HTR-8/SVneo (cell line): ENCODE measurements around a stretch of chr9.

- RRBS: 96% methylated on average over 10 of the region's 28 CpGs
Measured at GRCh38 chr9:95751914-95752327, 123.6 kb upstream of the ERCC6L2 start.

DNA sequence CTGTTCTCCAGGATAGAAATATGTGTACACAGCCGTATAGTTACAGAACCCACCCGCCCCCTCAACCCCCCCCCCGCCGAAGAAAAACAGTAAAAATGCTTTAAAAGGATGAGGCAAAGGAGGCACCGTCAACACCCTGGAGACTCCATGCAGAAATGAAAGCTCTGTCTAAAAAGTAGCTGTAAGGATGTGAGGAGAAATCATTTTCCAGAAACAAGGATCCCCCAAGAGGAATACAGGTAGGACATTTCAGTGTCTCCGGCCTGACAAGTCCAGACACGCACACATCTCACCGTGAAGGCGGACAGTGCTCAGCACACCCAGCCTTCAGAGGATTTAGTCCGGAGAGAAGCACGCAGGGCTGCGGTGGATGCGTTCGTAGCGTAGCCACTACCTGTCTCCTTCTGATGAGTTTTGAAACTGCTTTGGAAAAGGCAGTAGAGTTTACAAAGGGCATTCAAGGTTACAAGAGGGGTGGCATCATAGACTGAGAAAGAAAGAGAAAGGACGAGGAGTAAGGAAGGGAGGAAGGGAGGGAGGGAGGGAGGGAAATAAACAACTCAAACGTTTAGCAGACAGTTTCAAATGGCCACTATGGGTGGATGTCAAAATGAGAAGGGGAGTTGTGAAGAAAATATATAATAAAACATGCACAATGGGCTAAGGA lies 110.6 kb upstream of the ERCC6L2 start:
- RRBS: 35% methylated on average over 4 of the region's 17 CpGs

DNA sequence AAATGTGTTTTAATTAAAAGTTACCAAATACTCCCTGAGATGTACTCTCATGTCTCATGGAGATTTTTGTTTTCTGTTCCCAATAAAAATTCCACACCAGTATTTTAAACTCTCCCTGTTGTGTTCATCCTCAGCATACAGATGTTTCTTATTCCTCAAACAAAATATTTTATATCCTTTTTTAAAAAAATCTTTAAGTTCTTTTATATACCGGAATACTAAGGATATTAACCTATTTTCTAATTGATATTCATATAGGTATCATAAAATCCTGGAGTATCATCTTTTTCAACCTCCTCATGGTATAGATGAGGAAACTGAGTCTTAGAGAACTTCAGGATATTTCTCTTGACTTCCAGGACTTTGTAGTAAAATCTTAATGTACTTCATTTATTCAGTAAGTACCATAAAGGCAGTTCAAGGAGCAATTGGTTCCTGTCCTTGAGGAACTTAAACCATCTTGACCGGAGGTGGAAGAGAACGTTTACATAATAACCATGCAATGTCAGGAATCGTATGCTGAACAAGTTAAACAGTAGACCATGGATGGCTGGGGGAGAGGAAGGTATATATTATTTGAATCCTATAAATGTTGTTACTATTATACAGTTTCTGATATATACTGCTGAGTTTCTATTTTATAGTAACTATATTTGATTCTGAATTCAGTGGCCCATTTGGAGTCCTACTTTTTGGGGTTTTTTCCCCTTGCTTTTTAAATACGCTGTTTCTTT lies 91.7 kb downstream of the ERCC6L2 start:
- RRBS: no CpG with 5 or more reads among the region's 5 CpGs

- RRBS: no CpG with 5 or more reads among the region's 6 CpGs
Measured at GRCh38 chr9:95971979-95972978, 96.8 kb downstream of the ERCC6L2 start.

GRCh38 chr9:96022638-96023072 lies 147.2 kb downstream of the ERCC6L2 start:
- RRBS: no CpG with 5 or more reads among the region's 13 CpGs

DNA sequence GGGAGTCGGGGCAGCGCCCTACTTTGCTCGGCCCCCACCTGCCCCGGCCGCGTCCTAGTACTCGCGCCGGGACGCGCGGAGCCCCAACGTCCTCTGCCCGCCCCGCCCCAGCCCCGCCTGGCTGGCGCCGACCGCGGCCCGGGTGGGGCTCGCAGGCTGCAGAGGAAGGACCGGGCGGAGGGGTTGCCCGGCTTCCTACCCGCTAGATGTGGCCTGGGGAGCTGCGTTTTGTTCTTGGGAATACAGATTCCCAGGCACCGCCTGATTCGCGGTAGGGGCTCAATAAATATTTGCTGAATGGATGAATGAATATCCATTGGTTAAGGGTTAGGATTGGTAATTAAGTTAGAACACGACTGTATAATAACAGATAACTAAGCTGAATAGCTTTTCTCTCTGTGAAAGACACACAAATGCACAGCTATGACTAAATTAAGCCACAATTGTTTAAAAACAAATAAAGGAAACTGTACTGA lies 1.1 kb upstream of the ZNF367 start:
- RRBS: 1% methylated on average over 16 of the region's 31 CpGs

DNA sequence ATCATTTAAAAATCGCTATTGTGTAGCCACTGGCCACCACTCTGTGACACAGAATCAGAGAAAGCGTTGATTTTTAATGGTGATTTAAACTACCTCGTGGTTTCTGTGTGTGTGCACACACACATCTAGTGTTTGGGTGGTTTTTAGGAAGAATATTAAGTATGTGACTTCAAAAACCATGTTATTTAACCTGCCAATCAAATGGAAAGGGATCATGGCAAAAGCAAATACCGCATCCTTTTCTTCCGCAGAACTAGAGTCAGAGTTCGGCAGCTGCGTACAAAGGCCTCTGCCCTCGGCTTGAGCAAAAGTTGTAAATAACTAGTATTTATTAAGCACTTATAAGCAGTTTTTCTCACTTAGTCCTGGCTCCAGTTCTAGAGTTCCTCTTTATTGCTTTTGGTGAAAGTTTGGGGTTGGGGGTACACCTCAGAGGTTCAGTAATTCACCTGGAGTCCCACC lies 40.6 kb downstream of the HABP4 start:
- RRBS: no CpG with 5 or more reads among the region's 8 CpGs

- RRBS: no CpG with 5 or more reads among the region's 14 CpGs
Measured at GRCh38 chr9:96523148-96523843, 73.3 kb downstream of the HABP4 start.

DNA sequence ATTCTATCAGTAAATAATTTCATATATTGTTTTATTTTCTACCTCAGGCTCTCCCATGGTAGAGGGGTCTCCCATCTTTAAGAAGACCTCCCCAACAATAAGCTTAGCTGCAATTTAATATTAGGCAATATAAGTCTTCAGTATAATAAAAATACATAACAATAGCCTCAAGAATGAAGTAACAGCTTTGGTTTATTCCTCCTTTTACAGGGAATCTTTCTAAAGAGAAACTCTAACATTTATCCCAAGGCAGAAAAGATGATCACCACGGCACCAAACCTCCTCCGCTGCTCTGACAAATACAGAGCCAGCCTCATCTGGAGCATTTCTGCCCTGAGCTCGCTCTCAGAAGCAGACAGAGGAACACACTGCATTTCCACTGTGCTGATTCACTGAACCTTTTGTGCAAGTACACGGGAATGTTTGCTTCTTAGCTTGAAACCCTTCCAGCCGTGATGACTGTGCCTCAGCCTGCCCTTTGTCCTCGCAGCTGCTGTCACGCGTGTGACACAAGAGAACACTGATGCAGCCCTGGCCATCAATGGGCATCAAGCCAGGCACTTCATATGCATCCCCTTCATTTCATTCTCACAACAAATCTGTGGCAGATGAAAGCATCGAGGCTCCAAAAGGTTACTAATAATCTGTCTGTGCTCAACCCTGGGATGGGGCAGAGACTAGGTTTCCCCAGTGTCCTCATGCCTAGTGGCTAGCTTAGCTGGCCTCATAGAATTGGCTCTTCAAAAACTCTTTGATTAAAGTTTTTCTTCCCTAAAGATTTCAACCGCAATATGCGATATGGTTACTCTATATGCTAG lies 7.6 kb downstream of the CDC14B start:
- RRBS: no CpG with 5 or more reads among the region's 11 CpGs

- RRBS: 4% methylated on average over 23 of the region's 60 CpGs
Measured at GRCh38 chr9:96618240-96619029, 1.2 kb downstream of the CDC14B start.

DNA sequence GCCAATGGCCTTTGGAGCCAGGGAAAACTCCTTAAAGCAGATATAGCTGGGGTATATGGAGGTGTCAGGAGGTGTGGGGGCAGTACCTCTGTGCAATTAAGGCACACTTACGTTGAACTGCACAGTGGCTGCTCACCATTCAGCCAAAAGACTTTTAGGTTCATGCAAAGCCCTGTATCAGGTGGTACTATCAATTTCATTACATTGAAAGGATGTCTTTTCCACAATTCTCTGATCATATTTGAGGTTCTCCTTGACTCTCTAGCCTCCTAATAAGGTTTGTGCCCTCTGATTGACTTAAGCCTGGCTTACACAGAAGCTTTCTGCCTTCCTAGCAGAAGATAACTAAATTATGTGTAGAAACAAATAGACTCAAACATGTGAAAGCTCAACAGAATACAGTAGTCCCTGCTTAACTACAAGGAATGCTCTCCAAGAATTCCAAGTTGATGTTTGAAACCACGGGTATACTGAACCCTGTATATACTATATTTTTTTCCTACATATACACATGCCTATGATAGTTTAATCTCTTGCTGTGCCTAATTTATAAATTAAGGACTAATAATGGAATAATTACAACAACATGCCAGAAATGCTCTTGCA lies 20.6 kb downstream of the ZNF510 start:
- RRBS: no CpG with 5 or more reads among the region's 2 CpGs

DNA sequence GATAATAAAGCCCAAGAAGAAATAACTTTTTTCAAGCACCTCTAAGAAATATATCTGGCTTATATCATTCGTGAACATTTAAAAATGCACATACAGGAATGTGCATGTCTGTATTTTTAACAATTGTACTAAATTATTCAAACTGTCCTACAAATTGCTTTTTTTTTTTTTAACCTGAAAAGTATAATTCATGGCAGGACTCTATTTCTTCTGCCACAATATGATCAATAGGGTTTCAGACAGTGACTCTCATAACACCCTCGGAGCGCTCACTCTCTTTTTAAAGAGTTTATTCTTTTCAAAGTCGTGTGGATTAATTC lies 36.0 kb upstream of the NUTM2G start:
- RRBS: no CpG with 5 or more reads among the region's 4 CpGs

- RRBS: no CpG with 5 or more reads among the region's 19 CpGs
Measured at GRCh38 chr9:97307025-97307464, 414 bp upstream of the CCDC180 start.

DNA sequence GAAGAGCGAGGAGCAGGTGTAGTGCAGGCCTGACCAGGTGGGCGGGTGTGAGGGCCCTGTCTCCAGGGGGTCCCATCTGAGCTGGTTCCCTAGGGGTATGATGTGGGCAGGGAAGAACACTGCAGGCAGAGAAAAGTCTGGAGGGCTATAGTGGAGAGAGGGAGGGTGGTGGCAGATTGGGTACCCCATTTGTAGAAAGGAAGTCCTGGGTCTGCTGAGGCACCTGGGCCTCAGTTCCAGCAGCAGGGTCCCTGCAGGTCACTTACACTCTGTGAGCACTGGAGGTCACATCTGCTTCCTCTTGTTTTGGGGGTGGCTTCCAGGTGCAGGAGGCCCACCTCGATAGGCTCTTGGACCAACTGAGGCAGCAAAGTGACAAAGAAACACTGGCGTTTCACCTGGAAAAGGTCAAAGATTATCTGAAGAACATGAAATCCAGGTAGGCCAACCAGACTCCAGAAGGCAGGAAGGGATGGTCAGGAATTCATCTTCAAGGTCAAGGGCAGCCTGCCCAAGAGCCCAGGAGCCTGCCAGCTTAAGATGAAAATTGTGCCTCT lies 18.9 kb downstream of the CCDC180 start:
- RRBS: no CpG with 5 or more reads among the region's 4 CpGs

- RRBS: no CpG with 5 or more reads among the region's 2 CpGs
Measured at GRCh38 chr9:97327881-97328247, 20.4 kb downstream of the CCDC180 start.

- RRBS: no CpG with 5 or more reads among the region's 5 CpGs
Measured at GRCh38 chr9:97562644-97562977, 61.1 kb downstream of the TMOD1 start.

- RRBS: no CpG with 5 or more reads among the region's 3 CpGs
Measured at GRCh38 chr9:97591962-97592686, 41.0 kb downstream of the TSTD2 start.

DNA sequence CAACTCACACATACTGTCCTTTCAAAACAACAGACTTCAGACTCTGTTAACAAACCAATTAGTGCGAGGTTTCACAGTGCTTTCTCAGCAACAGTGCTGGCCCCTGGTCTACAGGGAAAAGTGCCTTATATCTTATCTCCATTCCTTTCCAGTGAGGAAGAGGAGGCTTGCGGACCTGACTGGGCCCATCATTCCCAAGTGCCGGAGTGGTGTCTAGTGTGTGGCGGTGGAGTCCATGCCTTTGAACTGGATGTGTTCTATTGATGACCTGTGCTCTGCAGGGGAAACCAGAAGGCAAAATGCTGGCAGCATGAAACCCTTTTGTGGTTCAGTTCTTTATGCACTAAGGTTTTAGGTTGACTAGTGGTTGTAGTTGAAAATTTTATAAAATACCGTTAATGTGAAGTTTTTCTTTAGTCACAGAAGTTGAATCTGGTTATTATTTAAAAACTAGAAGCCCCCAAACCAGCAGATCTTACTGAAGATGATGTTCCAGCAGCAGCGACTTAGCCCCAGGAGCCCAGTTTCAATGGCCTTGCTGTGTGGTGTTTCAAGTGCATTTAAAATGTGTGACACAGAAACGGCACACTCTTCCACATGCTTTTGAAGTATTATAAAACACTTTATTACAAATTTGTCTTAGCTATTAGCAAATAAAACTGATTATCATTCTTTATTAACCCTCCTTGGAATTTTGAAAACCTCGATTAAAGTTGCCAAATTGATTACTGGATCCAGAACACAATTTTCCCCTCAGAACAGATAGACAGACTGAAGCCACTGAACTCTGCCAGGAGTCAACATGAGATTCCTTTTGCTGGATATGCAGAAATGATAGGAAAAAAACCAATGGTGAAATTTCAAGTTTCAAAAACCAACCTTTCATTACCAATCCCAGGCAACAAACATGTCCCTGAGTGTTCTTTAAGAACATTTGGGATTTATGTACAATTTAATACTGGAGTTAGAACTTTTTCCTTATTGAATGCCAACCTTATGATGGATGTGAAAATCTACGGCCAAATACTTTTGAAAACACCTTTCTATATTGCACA lies 33.4 kb downstream of the TSTD2 start:
- RRBS: no CpG with 5 or more reads among the region's 9 CpGs

GRCh38 chr9:97666553-97667483 lies 30.3 kb downstream of the XPA start:
- RRBS: no CpG with 5 or more reads among the region's 8 CpGs

- RRBS: no CpG with 5 or more reads among the region's 2 CpGs
Measured at GRCh38 chr9:97675980-97676551, 21.1 kb downstream of the XPA start.